CMK (cell line): ENCODE measurements around a stretch of chr12.

DNA sequence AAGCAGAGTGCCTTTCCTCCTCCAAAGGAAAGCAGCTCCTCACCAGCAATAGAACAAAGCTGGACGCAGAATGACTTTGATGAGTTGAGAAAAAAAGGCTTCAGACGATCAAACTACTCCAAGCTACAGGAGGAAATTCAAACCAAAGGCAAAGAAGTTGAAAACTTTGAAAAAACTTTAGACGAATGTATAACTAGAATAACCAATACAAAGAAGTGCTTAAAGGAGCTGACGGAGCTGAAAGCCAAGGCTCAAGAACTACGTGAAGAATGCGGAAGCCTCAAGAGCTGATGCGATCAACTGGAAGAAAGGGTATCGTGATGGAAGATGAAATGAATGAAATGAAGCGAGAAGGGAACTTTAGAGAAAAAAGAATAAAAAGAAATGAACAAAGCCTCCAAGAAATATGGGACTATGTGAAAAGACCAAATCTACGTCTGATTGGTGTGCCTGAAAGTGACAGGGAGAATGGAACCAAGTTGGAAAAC, 18.9 kb downstream of the PRB4 start:
- RRBS: no CpG with 5 or more reads among the region's 10 CpGs

DNA sequence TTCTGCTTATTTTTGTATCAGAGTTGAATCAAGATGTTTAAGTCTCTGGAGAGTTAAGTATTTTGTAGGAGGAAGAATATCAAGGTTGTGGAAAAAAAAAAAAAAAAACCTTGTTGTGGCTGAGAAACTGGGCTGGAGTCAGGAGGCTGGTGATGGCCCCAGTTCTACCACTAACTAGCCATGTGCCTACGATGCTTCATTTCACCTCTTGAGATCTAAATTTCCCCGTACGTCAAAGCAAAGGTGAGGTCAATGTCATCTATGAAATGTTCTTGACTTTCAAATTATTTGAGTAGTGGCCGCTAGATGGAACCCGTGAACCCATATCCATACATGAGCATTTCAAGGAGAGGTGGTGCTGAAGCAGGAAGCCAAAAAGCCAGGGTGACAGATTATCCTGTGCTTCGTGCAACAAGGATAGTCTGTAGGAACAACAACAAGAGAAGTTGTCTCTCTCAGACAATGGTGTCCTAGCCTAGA, 95.6 kb upstream of the ETV6 start:
- RRBS: no CpG with 5 or more reads among the region's 6 CpGs

DNA sequence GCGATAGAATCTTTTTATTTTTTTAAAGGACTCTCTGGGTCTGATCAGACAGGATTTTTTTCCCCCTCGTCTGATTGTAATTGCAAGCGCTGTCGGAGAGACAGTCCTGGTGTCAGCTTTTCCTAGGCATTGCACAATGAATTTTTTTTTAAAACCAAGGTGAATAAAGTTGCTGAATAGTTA, 1.0 kb downstream of the ETV6 start:
- RRBS: no CpG with 5 or more reads among the region's 4 CpGs

DNA sequence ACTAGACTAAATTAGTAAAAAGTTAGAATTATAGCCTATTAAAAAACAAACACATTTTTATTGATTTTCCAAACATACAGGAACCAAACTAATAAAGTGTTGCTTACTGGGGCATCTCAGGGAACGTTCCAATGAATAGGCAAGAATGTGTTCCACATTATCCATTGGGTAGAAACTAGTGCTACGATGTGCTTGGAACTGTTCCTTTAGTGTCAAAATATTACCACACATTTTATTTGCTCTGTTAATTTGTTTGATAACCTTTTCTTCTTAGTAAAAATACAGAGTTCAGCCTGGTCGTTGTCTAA, 5.9 kb downstream of the ETV6 start:
- RRBS: no CpG with 5 or more reads among the region's 3 CpGs

DNA sequence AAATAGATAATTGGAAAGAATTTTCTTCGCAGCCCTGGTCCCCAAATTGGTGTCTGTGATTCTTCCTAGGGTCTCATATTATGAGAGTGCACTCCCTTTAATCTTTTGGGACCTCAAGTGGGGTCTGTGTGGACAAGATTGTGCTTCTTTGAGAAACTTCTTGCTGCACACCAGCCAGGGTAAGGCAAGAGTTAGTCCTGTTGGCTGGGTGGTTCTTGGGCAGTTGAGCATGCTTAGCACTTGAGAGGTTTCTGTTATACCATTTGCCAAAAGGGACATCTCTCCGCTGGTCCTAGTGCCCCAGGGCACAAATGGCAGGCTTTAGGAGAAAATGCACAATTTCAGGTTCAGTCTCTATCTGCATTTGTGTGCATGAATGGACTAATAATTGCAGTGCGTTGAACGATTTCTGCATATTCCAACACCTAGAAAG, 13.3 kb downstream of the ETV6 start:
- RRBS: no CpG with 5 or more reads among the region's 4 CpGs

GRCh38 chr12:11702870-11703813, 53.7 kb downstream of the ETV6 start:
- RRBS: no CpG with 5 or more reads among the region's 11 CpGs

- RRBS: no CpG with 5 or more reads among the region's 11 CpGs
Measured at GRCh38 chr12:11705003-11705513, 55.6 kb downstream of the ETV6 start.

GRCh38 chr12:11731977-11732466, 82.5 kb downstream of the ETV6 start:
- RRBS: no CpG with 5 or more reads among the region's 6 CpGs

- RRBS: no CpG with 5 or more reads among the region's 6 CpGs
Measured at GRCh38 chr12:11736699-11737425, 87.4 kb downstream of the ETV6 start.

GRCh38 chr12:11739898-11740662, 90.6 kb downstream of the ETV6 start:
- RRBS: no CpG with 5 or more reads among the region's 10 CpGs

DNA sequence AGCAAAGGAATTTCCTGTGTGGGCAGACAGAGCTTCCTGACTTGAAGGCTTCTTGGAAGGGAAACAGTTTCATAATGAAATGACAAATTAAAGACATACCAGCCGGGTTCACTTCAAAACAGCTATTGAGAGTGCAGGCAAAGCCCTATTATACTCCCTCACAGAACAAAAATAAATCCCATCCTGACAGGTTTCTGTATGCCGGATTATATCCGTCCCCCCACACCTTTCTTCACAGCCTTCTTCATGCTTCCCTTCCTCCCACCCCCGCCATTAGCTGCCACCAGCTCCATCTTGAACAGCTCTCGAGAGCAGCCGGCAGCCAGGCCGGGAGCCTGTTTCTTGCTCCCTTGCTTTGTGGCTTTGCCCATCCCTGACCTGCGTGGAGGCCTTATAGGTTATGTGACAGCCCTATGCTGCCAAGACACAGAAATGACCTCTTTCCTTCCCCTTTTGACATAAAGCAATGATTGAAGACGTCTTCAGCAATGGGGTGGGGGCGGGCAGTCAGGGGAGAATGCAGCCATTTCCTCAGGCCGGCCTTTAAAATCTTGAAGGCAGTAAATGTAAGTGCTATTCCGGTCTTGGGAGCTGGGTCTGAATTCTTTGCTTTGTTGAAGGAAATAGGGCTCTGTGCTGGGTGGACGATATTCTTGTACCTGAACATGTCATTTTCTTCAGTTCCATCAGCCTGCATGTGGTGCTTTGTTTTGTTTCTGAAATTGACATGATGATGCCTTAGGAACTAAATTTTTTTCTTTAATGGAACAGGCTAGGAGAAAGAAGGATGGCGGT, 117.0 kb downstream of the ETV6 start:
- RRBS: 9% methylated on average over 3 of the region's 14 CpGs

DNA sequence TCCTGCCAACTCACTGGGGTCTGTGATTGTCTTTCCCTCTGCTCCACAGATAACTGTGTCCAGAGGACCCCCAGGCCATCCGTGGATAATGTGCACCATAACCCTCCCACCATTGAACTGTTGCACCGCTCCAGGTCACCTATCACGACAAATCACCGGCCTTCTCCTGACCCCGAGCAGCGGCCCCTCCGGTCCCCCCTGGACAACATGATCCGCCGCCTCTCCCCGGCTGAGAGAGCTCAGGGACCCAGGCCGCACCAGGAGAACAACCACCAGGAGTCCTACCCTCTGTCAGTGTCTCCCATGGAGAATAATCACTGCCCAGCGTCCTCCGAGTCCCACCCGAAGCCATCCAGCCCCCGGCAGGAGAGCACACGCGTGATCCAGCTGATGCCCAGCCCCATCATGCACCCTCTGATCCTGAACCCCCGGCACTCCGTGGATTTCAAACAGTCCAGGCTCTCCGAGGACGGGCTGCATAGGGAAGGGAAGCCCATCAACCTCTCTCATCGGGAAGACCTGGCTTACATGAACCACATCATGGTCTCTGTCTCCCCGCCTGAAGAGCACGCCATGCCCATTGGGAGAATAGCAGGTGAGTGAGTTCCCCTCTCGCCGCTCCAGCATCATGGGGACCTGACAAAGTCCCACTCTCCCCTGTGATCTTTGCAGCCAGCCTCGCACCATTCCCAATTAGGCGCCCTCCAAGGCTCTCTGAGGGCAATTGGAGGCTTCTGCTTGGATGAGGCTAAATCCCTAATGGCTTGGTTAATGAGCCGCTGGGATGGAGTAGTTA, 201.2 kb upstream of the BCL2L14 start:
- RRBS: 97% methylated on average over 4 of the region's 29 CpGs

DNA sequence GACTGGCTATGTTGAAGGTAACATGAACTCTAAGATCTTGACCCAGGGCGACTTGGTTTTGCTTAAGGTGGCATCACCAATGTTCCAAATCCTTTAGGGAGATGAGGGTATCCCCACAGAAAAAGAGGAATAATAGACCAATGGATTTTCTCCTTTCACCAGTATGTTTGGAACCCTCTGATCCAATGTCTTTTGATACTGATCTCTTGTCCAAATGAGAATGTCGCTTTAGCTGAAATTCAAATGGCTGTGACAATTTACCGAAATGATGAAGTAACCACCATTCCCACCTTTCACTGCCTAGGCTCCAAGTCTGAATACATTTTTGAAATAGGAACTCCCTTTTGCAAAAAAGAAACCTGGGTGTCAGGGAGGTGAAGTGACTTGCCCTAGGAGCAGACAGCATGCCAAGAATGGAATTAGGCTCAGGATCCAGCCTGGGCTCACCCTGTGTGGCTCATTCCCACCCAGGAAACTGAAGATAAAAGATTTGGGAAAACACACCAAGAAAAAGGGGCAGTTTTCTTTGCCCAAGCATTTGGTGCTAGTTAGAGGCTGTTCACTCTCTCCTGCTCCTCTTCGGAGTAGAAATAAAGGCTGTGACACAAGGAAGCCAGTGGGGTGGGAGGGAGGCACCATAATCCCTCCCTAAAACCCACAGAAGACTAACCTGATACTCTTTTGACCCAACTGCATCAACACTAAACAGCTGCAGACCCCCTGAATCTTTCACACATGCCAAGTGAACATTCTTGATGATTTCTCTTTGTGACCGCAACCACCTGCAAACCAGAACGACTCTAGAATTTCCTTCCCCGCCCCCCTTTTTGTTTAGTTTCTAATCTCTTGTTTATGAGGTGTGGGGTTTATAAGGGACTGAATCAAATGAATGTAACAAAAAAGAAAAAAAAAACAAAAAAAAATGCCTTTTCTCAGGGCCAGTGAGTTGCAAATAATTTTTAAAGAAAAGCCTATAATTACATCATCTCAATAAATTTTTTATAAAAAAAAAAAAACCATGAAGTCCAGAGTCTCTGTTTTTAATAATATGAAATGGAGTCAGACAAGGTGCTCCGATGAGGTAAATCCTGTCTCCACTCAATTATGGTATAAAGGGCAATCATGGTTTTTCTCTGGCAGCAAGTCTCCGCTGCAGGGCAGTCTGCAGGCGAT, 176.0 kb upstream of the BCL2L14 start:
- RRBS: no CpG with 5 or more reads among the region's 10 CpGs

DNA sequence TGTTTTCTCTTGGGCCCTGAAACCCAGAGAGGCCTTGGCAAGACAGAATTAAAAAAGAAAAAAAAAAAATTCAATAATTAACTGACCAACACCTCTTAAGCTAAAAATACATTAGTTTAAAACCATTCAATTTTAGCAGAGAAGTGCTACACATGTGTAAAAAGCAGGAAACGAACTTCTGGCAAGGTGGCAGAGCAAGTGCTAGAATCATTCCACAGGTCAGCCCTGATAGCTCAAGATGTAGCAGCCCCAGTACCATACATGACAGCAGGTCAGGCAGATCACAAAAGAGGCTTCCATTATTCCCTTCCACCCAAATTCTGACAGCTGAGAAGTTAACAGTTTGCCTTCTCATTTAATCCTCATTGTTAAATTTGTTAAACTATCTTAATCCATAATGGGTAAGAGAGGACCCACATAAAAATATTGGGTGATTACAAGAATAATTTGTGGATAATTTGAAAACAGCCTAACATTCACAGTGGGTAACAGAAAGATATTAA, 48.6 kb downstream of the BCL2L14 start:
- RRBS: no CpG with 5 or more reads among the region's 1 CpG

DNA sequence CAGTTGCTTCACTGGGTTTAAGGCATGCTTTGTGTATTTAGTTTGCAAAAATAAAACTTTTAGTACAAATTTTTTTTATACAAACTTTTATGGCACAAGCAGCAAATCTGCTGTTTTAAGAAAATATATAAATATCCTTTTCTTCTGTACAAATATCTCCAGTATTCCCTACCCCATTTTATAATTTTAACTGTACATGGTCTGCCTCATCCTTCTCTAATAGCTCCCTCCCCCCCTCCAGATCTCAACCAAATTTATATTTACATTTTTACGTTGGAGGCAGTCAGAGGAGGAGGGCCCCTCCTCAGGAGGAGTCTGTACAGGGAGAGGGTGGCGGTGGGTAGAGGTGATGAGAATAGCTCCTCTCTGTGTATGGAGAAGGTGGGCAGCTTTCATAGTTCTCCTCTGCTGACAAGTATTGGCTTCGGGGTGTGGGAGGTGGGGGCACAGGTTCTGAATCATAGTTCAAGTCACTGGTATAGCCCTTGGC, 50.1 kb downstream of the BCL2L14 start:
- RRBS: no CpG with 5 or more reads among the region's 3 CpGs

DNA sequence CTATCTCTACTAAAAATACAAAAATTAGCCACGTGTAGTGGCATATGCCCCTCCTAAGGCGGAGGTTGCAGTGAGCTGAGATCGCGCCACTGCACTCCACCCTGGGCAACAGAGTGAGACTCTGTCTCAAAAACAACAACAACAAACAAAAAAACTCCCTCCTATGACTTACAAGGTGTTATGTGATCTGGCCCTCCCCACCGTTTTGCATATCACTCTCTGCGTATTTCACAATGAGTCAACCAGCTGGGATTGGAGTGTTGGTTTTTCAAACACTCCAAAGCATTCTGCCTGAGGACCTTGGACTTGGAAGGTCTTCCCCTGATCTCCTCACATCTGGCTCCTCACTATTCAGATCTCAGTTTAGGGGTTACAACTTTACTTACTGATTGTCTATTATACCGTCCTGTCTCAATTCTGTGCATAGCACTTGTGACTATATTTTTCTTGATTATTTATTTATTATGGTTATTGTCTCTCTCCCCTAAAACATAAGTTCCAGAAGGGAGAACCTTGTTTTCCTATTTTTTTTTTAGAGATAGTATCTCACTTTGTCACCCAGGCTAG, 13.9 kb downstream of the MANSC1 start:
- RRBS: no CpG with 5 or more reads among the region's 7 CpGs

- RRBS: no CpG with 5 or more reads among the region's 7 CpGs
Measured at GRCh38 chr12:12338332-12338933, 11.6 kb downstream of the MANSC1 start.

GRCh38 chr12:12441604-12442617, 85.0 kb downstream of the BORCS5 start:
- RRBS: no CpG with 5 or more reads among the region's 4 CpGs

DNA sequence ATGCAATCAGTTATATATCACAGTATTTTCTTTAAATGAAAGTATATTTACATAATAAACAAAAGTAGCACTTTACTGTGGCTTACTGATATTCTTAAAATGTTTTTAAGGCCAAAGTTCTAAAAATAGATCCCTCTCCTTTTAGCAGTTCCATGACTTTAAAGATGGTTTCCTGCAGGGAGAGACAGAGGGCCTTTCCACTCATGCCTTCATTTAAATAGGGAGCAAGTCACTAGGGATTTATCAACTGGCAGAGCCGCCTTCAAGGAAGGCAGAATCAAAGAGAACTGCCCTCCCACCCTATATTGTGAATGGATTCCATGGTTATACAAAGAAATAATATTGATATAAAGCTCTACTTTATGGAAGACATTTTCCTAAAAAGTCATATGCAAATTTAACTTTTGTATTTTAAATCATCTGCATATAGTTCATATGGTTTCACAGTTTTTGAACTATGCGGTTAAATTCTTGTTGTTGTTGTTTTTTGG, 55.5 kb downstream of the DUSP16 start:
- RRBS: no CpG with 5 or more reads among the region's 2 CpGs

DNA sequence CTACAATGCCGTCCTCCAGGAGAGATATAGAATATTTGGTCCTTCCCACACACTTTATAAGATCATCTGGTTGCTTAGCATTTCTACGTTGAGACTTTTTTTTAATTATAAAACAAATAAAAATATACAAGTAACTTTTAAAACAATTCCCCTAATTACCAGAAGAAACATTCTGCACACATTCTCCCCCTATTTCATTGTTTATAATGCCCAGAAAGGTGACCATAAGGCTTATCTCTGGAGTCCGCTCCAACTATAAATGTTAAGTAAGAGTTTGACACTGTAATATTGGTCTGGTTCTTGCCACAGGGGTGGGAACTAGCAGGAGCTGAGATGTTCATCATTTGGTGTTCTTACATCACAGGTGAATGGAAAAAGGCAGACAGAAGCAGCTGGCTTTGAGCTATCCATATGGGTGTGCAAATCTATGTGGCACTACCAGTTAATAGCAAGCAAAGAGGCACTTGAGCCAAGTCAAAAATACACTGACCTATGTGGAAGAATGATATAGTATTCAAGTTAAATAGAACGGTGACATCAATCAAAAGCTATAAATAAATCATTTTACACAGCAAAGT, 43.4 kb downstream of the DUSP16 start:
- RRBS: no CpG with 5 or more reads among the region's 4 CpGs